ENCODE data around the gene OTUD1.

DNA sequence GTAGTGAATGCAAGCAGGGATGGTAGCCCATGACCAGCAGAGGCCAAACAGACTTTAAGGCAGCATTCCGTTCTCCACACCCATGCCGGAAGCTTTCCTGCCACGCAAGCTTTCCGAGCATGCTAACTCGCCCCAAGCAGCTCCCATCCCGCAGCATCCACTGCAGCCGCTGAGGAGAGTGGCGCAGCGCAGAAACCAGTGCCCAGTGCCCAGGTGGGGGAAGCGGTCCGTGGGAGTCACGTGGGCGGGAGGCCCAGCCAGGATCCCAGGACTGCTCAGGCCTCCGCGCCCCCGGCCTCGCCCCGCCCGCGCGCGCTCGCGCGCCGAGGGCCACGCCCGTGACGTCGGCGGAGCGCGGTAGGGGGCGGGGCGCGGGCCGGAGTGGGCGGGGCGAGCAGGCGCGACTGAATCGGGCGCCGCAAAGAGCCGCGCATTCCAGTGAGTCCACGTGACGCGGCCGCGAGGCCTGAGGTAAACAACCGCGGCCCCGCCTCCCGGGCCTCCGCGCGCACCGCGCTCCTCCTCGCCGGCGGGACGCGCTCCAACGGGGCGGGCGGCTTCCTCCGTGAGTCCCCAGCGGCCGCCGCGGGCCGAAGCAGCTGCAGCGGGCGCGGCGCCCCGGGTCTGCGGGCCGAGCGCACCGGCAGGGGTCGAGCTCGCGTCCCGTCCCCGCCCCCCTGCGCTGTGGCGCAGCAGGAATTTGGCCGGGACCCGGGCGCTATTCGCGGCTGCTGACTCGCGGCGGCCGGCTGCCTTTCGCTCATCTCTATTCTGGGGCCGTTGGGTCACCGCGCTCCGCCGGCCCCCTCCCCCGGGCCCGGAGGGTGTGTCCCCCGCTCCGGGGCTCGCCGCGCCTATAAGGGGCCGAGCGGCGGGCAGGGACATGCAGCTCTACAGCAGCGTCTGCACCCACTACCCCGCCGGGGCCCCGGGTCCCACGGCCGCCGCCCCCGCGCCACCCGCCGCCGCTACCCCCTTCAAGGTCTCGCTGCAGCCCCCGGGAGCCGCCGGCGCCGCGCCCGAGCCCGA, at the start of gene OTUD1:
Gene OTUD1, plus strand, starts transcription at position 501 of the 1,029 bp plus-strand sequence.
- PRO-cap, result bidirectional peak, plus-strand start at position 568 of the sequence, minus-strand start at position 299 of the sequence; bidirectional peak, plus-strand start at position 888 of the sequence, minus-strand start at position 773 of the sequence

GRCh38 chr10:23643380-23643957, 204.6 kb downstream of the OTUD1 start:
- PRO-cap, result no peak

GRCh38 chr10:24201513-24201979, 7.4 kb upstream of the KIAA1217 start:
- PRO-cap, result unidirectional peak, plus-strand start at chr10:24201824

DNA sequence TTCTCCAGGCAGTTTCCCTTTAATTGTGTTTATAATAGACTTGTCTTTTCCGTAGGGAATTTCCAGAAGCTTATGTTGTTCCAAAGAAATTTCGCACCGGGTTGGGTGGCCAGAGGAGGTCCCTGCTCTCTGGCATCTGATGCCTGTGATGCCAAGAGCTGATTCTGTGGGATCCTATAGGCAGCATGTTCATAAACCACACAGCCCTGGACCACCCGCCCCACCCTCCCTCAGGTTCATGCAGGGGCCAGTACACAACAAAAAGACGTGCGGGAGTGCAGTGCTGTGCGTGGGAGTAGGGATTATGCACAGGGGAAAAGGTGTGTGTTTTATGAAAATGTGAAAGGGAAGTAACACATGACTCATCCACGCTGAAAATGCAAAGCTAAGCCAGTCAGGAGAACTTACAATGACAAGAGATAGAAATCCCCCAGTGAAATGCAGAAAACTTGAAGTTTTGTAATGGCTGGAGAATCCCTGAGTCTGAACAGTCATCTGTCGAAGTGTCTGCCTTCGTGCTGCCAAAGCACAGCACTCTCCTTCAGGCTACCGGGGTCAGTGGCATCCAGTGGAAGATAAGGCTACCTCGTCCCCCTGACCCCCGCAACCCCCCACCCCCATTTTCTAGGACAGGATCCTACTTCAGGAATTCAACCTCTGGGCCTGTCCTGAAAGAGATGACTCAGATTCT, 1.1 kb downstream of the KIAA1217 start:
- PRO-cap, result bidirectional peak, plus-strand start at position 260 of the sequence, minus-strand start at position 166 of the sequence

- PRO-cap, result no peak
Measured at GRCh38 chr10:24214744-24215091, 5.8 kb downstream of the KIAA1217 start.

GRCh38 chr10:24488445-24489132, 235.1 kb downstream of the ARHGAP21 start:
- PRO-cap, result no peak

DNA sequence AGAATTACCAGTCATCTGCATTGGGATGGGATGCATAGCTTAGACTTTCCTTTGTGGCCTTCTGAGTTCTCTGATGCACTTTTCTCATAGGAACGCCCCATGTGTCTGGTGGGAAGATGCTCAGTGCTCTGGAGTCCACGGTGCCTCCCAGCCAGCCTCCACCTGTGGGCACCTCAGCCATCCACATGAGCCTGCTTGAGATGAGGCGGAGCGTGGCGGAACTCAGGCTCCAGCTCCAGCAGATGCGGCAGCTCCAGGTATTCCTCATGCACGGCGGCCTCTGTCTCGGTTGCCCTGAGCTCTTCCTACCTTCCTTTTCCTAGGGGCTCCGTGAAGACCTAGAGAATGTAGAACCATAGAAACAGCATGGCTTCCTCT, 222.4 kb downstream of the ARHGAP21 start:
- PRO-cap, result no peak

GRCh38 chr10:24552073-24552840, 171.4 kb downstream of the ARHGAP21 start:
- PRO-cap, result no peak

DNA sequence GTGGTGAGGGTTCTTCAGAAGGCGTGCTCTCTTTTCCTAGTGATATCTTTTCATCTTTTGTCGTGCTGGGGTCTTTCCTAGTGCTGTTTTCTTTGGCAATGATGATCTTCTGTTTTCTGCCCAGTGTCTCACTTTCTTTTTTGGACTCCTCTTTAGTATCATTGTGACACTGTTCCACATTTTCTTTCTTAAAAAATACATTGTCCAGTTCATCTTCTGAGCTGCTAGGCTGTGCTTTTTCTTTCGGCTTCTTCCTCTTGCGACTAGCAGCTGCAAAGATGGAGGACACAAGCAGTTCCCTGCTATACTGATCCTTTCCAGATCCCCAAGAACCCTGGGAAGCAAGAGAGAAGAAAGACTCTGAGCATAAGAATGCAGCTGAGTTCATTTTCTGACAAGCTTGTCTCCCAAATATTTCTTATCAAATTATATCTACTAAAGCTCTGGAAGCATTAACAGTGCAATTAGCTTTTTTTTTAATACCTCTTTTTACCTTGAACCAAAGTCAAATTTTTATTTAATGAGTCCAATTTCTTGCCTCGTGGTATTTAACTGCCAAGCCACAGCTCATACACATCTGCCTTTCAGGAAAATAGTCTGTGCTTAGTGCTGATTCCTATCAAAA, 137.8 kb downstream of the ARHGAP21 start:
- PRO-cap, result no peak

DNA sequence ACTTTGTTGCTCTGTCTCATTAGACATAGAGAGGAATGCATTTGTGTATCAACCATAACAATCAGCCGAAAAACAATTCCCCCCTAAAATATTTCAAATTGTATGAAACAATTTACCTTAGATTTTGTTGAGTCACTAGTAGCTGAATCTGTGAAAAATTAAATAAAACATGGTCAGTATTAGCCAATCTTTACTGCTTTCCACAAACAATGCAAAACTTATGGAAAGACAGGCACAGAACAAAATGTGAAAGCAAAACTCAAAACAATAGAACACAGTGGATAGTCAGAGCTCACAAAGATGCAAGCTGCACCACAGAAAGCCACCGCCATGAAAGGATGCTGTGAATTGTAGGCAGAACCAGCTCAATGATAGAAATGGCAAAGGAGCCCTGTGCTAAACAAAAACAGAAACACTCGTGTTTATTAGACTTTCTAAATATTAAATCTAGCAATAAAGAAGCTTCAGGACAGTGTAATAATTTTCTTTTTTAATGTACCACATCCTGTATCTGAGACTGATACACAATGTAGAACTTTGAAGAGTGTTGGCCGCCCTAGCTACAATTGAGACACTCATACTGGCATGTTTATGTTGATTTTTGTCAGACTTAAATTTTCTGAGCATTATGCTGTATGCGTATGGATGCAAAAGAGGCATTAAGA, 134.4 kb downstream of the ARHGAP21 start:
- PRO-cap, result no peak

- PRO-cap, result no peak
Measured at GRCh38 chr10:24722429-24722496, 1.4 kb downstream of the ARHGAP21 start.

- PRO-cap, result no peak
Measured at GRCh38 chr10:25080830-25081439, 64.5 kb downstream of the THNSL1 start.

- PRO-cap, result no peak
Measured at GRCh38 chr10:25253076-25253427, 78.3 kb downstream of the GPR158 start.

GRCh38 chr10:25492821-25493722, 318.3 kb downstream of the GPR158 start:
- PRO-cap, result no peak

- PRO-cap, result no peak
Measured at GRCh38 chr10:25521088-25521536, 346.3 kb downstream of the GPR158 start.

- PRO-cap, result no peak
Measured at GRCh38 chr10:26043951-26044485, 110.0 kb downstream of the MYO3A start.

DNA sequence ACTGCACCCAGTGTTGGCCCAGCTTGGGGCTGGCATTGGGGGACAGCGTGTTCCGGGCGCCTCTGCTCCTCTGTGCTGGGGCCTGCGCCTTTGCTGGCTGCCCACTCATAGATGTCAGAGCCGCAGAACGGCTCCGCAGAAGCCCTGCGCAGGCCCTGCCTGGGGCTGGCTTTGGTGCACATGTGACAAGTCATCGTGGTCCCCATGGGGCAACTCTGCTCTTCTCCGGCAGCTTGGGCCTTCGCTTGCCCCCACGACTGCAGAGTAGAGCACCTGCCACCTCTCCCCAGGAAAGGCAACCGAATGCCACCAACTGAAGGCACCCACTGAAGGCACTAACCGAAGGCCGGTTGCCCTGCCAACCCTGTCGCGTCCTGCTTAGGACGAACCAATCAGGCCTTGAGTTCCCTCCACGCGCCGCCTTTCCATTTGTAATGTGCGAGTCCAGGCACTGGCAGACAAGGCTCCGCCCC, 85.6 kb upstream of the ABI1 start:
- PRO-cap, result no peak

GRCh38 chr10:27153771-27154185, 406 bp downstream of the YME1L1 start:
- PRO-cap, result no peak

DNA sequence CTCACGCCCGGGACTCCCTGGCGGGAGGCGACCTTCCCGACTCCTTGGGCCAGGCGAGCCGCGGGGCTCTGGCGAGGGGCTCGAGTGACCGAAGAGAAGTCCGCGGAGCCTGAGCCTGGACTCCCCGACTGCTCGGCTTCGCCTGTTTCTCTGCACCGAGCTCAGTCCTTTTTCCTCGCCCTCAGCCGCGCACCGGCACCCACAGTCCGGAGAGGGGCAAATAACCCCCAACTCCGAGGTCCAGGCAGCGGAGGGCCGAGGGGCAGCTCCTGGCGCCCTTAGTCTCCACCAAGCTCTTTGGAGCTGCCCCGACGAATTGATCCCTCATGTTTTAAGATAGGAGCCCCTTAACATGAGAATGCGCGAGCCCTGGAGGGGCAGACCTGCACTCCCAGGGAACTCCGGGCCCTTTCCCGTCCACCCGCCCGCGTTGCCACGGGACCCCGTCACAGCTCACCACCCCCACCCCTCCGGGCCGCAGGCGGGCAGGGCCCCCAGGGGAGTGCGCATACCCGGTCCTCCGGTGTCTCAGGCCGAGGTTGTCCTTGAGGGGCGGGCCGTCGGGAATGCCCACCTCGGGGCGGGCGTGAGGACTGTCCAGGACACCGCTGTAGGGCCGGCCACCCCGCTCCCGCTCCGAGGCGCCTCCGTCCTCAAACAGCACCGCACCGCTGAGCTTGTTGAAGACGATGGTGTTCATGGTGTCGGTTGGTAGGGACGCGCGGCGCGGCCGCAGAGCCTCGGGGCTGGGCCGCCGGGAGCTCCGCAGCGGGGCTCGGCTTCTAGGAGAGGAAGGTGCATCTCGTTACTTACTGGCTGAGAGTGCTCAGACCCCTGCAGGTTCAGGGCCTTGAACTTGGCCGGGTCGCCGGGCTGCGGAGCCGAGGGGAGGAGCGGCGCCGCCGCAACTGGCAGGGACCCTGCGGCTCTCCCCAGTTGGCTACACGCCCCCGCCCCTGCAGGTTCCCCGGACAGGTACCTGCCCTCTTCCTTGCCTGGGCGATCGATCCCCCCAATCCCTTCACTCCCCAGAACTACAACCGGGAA, 2.6 kb downstream of the MKX start:
- PRO-cap, result no peak

GRCh38 chr10:27745885-27746562, 405 bp upstream of the MKX start:
- PRO-cap, result no peak